Right atrium auricular region (tissue), 2 donors: ENCODE results near the genes IGF2BP1 and SPOP.

DNA sequence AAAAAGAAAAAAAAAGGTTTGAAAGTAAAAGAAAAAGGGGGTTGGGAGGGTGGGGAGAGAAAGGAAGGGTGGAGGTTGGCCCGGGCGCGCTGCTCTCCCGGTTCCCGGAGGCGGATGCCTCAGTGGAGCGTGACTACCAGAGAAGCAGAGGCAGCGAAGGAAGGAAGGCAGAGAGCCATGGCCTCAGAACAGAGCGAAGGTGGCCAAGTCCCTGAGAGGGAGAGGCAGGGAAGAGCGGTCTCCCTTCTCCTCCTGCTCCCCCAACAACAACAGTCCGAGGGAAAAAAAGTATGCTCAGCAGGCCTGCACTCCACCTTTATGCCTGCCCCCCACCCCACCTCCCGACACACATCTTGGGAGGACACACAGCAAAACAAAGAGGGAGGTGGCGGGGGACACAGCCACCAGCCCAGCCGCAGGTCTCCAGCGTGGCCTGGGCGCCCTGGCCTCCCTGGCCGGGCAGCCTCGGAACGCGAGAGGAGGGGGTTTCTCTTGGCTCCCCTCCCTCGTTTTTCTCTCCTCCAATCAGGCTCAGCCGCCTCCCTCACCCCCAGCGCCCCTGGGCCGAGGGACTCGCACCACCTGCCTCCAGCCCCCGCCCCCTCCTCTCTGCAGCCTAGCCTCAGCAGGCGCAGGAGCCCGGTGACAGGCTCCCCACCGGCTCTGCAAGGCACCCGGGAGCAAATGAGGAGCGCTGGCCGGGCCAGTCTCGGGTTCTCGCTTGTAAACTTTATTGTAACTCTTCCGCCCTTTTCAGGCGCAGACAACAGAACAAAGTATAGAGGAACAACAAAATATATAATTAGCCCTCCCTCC is 1.0 kb upstream of the HOXB7 start:
- PRO-cap, result no peak
- RAMPAGE, long total RNA, 2 experiments, result no peak in any of the 2 experiments

GRCh38 chr17:48628569-48629208 is 2.5 kb upstream of the HOXB9 start:
- PRO-cap, result no peak
- RAMPAGE, long total RNA, 2 experiments, result no peak in any of the 2 experiments

GRCh38 chr17:48636294-48636999 is 10.3 kb upstream of the HOXB9 start:
- PRO-cap, result no peak
- RAMPAGE, long total RNA, 2 experiments, result no peak in any of the 2 experiments

- PRO-cap, result no peak
- RAMPAGE, long total RNA, 2 experiments, result no peak in any of the 2 experiments
Observed at GRCh38 chr17:48790379-48790900, 26.6 kb downstream of the TTLL6 start.

- PRO-cap, result no peak
- RAMPAGE, long total RNA, 2 experiments, result no peak in any of the 2 experiments
Observed at GRCh38 chr17:48871559-48872035, 21.0 kb upstream of the ATP5MC1 start.

GRCh38 chr17:48996836-48997693 is at the start of gene IGF2BP1:
Gene IGF2BP1, plus strand, starts transcription at chr17:48997385.
- PRO-cap, result no peak
- RAMPAGE, long total RNA, 2 experiments, result no peak in any of the 2 experiments

- PRO-cap, result no peak
- RAMPAGE, long total RNA, 2 experiments, result no peak in any of the 2 experiments
Observed at GRCh38 chr17:49035470-49036349, 38.5 kb downstream of the IGF2BP1 start.

DNA sequence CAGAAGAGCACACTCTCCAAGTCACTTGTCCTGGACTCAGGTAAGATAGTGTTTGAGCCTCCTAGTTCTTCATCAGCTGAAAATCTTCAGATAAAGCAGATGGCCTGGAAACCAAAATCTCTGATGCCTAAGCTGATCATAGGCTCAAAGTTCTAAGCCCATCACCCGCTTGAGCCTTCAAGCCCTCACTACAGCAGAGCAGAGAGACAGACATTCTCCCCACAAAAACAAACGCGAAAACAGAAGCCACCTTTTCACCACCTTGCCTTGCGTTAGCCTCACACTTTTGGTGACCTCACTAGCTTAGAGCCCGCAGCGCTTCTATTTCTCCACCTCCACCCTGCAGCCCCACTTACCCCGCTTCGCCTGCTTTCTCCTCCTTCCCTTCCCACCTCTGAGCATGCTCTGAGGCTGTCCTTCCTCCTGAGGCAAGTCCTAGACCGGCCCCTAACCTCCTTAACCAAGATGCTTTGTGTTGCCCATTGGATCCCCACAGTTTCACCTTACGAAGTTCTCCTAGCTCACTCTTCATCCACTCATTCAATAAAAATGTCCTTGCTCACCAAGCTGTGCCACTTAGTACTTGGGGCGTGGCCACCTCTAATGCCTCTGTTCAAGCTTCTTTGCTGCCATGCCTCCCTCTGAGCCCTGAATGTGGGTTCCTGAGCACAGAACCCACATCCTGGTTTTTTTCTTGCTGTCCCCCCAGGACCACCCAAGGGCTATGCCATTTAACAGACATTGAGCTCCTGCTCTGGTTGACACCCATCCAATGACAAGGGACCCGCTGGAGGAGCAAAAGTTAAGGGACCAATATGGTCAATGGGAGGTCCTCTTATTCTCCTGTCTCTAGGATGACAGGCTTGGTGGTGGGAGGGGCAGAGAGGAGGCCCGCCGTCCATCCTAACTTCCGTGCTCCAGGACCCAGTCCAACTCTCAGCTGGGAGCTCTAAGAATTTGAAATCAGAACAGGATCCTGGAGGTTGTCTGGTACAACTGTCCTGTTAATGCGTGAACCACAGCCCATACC is 1.2 kb downstream of the GNGT2 start:
- PRO-cap, result no peak
- RAMPAGE, long total RNA, 2 experiments, result no peak in any of the 2 experiments

DNA sequence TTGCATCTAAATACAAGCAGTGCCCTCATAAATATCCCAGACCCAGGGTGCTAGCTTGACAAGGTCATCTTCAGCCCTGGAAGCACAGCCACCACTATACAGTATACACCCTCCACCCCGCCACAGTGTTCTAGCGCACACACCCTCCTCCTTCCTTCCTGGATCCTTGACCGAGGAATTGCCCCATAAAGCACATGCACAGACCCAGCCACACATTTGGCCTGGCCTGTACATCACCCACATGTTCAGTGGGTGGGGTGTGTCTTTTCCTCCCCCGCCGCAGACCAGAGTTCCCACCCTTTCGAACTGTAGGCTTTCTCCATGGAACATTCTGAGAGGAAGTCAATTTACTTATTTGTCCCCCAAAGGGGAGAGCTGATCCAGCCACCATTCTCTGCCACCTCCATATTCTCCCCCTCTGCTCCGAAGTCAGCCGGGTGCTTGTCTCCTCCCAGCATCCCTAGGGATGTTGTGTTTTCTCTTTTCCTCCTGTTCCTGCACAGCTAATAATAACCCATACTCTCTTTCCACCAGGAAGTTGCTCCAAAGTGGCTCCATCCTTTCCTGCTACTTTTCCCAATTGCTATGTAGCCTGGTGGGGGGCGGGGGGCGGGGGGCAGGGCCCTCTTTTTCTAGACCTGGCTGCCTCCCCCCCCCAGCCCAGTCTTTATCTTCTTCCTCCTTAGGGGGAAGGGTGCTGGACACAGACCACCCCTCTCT is 6.6 kb downstream of the ABI3 start:
- PRO-cap, result no peak
- RAMPAGE, long total RNA, 2 experiments, result no peak in any of the 2 experiments

- PRO-cap, result bidirectional peak, plus-strand start at chr17:49260248, minus-strand start at chr17:49260085; bidirectional peak, plus-strand start at chr17:49260858, minus-strand start at chr17:49260780
- RAMPAGE, long total RNA, 2 experiments, result no peak in any of the 2 experiments
Observed at GRCh38 chr17:49260016-49260993, 29.7 kb upstream of the PHOSPHO1 start.

DNA sequence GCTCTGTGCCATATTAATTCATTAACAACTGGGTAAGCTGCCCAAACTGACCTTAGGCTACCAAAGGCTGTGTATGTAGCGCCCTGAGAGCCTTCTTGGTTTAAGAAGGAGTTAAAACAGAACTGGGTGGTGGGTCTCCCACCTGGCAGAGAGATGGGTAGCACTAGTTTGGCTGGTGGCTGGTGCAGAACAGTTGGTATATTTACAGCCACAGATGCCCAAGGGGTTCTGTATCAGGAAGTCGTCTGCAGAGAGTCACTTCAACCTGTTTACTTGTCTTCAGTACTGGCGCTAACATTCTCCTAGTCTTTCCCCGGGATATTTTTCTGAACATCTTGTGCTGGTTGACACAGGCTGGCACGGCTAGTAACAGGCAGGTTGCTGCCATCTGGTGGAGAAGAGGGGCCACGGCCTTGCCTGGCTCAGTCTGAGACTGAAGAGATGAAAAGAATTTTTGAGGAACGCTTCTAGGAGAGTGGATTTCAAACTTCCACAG is 19.8 kb downstream of the PHB1 start:
- PRO-cap, result no peak
- RAMPAGE, long total RNA, 2 experiments, result no peak in any of the 2 experiments

DNA sequence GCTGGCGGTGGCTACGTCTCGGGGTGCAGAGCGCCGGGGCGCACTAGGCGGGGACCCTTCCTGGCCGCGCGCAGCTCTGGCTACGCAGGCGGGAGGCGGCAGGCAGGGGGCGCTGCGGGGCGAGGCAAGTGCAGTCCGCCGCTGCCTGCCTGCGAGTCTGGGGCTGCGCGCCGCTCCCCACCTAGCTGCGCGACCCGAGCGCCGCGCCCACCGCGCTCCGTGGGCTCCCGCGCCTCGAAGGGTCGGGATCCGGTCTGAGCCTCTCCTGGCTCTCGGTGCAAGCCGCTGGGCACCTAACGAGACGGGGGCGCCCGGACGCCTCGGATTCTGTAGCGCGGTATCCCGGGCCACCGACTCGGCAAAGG is 1.4 kb downstream of the NGFR start:
- PRO-cap, result bidirectional peak, plus-strand start at position 133 of the sequence, minus-strand start at position 78 of the sequence
- RAMPAGE, long total RNA, 2 experiments, result no peak in any of the 2 experiments

- PRO-cap, result bidirectional peak, plus-strand start at chr17:49677617, minus-strand start at chr17:49677558; bidirectional peak, plus-strand start at chr17:49678335, minus-strand start at chr17:49677984
- RAMPAGE, long total RNA, 2 experiments, result start-site peak on the minus strand in 2 of 2 experiments, at chr17:49677982-49678102 at its widest, 303 to 696 reads per replicate
Observed at GRCh38 chr17:49677401-49678494, at the start of gene SPOP. Gene SPOP, minus strand, starts transcription at chr17:49678097.

DNA sequence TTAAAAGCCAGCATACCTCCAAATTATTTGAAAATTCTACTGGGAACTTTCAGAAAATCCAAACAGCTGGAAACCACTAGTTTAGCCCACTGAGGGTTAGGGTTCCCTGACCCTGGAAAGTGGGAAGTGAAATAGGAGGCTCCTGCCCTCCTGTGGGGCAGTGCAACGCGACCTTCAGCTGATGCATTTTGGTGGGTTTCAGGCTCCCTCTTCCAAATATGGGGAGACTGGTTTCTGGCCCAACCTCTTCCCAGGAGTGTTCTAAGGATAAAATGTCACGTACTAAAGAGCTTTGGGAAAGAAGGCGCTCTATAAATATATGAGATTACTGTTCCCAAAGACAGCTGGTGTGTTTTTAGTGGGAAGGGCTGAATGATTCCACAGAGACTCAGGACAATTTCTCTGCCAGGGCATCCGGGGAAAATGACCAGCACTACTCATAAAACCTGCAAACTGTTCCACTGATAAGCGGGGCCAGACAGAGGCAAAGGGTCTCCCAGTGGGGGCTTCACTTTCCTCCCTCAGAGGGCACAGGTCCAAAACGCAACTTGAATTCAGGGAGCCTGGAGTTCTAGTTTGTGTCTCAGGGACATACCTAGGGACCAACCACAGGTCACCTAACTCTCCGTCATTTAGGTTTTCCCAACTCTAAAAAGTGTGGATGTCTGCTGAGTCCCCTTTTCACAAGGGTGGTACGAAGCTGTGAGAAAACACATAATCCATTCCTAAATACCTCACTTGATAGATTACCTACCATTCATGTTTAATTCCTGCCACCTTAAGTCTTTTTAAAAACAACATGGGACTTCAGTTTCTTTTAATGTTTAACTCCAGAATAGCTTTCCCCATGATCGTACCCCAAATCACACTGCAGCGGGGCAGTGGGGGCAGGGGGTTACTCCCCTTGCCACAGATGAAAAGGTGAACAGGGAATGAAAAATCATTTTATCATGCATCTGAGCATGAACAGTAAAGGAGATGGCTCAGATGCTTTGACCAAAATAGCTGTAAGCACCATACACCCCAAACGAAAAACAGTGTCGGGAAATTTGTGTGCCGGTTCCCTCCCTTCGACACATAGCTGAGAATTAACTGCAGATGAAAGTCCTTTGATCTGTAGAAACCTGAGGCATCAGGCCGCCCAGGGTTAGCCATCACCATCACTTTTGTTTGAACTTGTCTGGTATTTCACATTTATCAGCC is 9.4 kb downstream of the SLC35B1 start:
- PRO-cap, result no peak
- RAMPAGE, long total RNA, 2 experiments, result no peak in any of the 2 experiments

DNA sequence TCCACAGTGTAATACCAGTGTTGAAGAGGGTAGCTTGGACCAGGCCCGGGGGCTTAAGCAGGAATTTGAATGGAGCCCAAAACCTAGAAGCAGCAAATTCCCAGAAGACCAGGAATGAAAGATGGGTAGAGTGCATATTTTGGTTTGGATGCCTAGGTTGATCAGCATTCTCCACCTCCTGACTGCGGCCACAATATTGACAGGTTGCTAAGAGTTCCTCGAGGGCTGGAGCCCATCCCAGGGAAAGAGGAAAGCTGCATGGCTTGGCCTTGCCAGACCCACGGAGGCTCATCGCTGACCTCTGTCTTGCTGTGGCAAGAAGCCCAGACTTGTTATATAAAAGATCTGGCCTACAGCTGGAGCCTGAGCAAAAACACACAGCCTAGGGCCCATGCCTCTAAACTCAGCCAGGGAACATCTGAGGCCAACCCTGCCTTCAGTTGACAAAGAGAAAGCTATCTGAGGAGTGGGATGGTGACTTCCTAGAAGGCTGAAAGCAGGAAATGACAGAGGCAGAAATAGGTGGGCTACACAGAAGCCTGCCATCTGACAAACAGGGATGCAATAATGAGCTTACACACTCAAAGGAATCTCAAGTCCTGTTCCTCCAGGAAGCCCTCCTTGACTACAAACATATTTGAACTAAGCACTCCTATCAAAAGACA is 22.4 kb upstream of the SLC35B1 start:
- PRO-cap, result no peak
- RAMPAGE, long total RNA, 2 experiments, result no peak in any of the 2 experiments

DNA sequence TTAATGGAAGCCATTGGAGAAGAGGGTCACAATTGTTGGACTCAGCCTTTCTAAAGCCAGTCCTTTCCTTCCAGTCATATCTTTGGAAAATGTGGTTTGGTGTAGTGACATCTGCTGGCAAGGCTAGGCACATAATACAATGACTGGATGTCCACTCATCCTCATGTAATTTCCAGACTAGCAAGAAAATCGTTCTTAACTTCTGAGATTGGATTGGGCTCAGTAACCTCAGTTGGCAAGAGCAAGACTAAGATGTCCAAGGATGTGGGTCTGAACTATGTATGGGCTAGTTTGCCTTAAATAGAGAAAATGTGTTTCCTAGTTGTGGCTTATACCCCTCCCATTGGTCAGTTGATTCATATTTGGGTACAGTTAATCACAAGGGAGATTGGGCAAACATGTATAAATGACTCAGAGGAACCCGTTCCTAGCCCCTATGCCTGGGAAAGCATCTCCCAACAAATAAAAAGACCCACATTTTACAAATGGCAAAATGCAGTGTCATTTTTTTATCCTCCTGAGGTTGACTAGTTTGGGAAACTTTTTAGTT is 8.6 kb upstream of the KAT7 start:
- PRO-cap, result no peak
- RAMPAGE, long total RNA, 2 experiments, result no peak in any of the 2 experiments

GRCh38 chr17:49818053-49818424 is 29.6 kb downstream of the KAT7 start:
- PRO-cap, result no peak
- RAMPAGE, long total RNA, 2 experiments, result no peak in any of the 2 experiments

DNA sequence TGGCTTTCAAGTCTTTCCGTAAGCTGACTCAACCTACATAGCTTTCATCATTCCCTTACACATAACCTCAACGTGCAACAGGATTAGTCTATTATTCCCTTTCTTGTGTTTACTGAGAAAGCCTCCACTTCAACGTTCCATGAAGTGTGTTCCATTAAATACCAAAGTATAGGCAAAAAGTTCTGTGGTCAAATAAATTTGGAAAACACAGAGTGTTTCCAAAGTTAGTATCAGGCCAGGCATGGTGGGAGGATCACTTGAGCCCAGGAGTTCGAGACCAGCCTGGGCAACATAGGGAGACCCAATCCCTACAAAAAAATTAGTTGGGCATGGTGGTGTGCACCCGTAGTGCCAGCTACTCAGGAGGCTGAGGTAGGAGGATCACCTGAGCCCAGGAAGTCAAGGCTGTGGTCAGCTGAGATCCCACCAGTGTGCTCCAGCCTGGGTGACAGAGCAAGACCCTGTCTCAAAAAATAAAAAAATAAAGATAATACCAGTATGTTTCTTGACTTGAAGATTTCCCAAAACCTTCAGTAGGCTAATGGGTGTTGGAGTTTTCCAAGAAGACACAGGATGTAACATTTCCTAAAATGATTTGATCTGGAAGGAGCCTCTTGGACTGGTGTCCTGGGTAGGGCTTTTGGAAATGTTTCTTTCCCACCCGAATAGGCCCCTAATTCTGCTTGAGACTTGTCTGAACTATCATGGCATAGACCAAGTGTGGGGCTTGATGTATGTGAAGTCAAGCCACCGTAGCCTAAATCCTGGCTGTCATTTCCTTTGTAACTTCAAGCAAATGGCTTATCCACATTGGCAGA is 13.1 kb downstream of the TAC4 start:
- PRO-cap, result no peak
- RAMPAGE, long total RNA, 2 experiments, result no peak in any of the 2 experiments

DNA sequence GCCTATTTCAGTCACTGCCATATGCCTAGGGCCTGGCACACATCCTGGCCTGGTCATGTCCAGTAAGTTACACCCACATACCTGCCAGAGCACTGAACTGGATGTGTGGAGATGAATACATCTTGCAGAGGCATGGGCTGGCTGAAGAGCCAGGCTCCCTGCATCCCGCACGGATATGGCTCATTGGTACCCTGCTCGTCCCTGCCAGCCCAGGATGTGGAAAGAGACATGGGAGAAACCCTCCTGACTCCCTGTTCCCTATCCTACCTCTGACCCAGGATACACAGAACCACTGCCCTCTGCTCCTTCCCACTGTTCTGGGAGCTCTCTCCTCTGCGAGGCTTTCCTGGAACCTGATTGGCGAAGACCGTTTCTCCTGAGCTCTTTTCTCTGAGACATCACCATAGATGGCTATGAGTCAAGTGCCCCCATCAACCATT is 40.0 kb upstream of the TAC4 start:
- PRO-cap, result no peak
- RAMPAGE, long total RNA, 2 experiments, result no peak in any of the 2 experiments

DNA sequence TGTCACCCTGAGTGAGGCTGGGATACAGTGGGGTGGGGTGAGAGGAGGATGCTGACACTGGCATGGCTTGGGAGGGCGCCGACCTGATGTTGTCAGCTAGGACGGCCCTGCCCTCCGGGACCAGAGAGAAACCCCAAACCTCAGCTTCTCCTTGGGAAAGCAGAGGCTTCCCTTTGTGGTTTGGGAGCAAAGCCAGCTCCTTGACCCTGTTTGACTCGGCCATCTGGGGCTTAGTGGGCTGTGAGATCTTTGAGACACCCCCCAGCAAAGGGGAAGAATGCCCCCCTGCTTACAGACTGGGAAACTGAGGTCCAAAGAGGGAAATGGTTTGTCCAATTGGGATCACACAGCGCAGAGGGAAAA is 40.8 kb upstream of the DLX4 start:
- PRO-cap, result no peak
- RAMPAGE, long total RNA, 2 experiments, result no peak in any of the 2 experiments